Cardiac ventricle fibroblast (primary cell): ENCODE measurements around a stretch of chr9.

DNA sequence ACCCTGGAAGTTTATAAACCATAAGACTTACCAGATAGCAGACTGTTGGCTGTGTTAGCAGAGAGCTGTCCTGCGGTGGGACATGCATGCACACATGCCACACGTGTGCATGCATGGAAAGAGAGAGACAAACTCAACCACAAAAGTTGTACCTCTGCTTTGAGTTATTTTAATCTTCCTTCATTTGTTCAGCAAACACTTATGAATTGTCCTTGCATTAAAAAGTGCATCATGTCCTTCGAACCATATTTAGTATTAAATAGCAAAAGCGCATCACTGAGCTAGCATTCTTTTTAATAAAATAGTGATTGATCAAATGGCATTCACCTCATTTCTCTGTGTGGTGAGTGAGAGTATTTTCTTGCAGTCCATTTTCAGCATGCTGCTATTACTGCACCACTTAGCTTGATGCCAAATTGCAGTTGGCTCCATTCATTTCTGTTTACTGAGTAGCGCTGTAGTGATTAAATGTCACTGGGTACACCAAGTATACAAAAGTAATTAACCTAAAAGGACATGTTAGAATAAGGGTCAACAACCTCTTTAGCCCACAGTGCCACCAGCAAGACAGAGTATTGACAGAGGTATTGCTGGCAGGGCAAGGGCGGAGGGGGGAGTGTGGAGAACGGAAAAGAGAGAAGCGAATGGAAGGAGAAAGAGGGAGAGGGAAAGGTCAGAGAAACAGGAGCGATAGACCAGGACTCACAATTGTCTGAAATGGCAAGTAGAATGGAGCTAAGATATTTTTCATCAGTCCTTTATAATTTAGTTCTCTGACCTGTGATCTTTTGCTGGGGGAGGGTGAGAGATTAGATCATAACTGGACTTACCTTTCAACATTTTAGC lies 122.0 kb downstream of the TLE4 start:
- RAMPAGE, long total RNA: no peak

GRCh38 chr9:79858526-79858885 lies 286.7 kb downstream of the TLE4 start:
- RAMPAGE, long total RNA: no peak

GRCh38 chr9:80231786-80232337 lies 660.1 kb downstream of the TLE4 start:
- RAMPAGE, long total RNA: no peak

DNA sequence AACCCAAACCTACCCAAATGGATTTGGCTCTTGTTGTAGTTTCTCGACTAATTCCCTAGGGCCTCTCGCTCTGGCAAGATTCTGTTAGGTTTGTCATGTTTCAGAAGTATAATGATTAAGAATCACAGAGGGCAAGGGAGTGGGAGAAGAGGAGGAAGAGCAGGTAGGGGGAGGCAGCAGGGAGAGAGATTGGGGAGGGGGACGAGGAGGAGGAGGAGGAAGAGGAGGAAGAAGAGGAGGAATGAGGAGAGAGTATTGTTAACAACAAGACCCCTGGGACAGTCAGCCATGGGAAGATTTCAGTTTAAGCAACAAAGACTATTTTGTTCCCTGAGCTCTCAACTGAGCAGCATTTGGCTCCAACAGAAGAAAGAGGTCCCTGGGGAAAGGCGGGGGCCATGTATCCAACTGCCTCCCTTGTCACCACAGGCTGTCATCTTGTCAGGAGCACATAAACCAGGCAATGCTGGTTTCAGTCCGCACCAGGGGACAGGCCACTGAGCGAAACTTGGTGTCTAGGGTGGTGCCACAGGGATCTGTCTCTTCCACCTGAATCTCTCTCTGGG lies 316.1 kb downstream of the TLE1 start:
- RAMPAGE, long total RNA: no peak

DNA sequence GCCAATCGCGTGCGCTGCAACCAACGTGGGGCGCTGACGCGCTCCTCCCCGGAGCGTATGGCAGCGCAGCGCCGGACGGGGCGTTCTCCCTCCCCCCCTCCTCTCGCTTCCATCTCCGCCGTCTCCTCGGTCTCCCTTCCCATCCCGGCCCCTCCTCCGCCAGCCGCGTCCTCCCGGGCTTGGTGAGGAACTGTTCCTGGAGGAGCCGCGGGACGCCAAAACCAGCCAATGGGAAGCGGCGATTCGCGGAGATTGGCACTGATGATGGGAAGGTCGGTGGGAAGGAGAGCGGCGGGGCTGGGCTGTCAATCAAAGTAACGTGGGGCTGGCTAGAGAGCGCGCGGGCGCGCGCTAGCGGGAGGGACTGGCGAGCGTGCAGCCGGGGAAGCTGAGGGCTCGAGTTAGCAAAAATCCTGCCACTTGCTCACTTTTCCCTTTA lies 360 bp upstream of the TLE1 start:
- RAMPAGE, long total RNA: no peak

GRCh38 chr9:81879635-81879981 lies 48.6 kb upstream of the SPATA31D4 start:
- RAMPAGE, long total RNA: no peak

DNA sequence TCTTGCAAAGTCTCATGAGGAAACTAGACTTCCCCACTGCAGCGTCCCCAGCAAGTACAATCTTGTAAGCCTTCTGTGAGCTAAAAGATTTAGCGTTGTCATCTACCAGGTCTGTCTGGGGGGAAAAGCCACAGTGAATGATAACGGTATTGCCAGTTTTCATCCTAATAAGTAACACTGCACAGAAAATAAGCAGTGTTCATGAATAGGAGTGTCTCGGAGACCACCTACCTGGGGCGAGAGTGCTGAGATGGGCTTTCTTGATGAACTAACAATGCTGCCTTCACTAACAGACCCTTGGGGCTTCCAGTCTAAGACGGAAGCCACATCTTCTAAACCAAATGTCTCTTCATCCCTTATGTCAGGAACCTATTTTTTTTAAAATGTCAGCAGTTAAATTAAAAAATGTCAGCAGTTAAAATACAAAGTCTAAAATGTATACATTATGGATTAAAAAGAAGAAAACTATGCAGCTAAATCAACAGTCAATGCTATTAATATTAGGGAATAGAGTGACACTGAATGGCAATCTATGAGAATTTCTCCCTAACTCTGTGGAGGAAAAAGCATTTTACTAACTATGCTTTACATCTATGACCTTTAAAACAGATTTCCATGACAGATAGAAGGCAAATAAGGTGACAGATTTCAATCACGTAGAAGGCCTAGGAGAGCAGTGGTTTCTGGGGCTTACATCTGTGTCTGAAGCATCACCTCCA lies 62.6 kb downstream of the RASEF start:
- RAMPAGE, long total RNA: no peak

- RAMPAGE, long total RNA: no peak
These were observed 8.1 kb downstream of the RASEF start for GRCh38 chr9:83054724-83055388.

GRCh38 chr9:83060393-83060976 lies 2.5 kb downstream of the RASEF start:
- RAMPAGE, long total RNA: no peak

GRCh38 chr9:83469640-83470134 lies 68.5 kb downstream of the FRMD3 start:
- RAMPAGE, long total RNA: no peak

- RAMPAGE, long total RNA: no peak
These were observed 35.7 kb downstream of the UBQLN1 start for GRCh38 chr9:83671760-83672757.

GRCh38 chr9:84140413-84140884 lies 159.8 kb downstream of the RMI1 start:
- RAMPAGE, long total RNA: no peak

GRCh38 chr9:84670120-84671224 lies 943 bp downstream of the NTRK2 start:
- RAMPAGE, long total RNA: no peak

DNA sequence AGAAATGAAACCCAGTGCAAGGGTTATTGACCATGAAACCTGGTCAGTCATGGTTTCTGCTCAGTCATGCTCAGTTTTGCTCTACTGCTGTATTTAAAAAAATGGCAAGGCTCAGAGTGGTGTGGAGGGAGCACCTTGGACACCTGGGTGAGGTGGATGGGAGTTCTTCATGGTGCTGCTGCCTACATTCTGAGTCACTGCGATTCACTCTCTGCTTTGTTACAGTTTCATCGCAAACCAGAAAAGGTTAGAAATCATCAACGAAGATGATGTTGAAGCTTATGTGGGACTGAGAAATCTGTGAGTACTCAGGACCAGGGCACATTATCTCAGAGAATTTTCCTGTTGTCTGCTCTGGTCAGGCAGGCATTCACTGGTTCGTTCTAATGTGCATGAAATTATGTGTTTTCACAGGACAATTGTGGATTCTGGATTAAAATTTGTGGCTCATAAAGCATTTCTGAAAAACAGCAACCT lies 32.4 kb downstream of the NTRK2 start:
- RAMPAGE, long total RNA: no peak

- RAMPAGE, long total RNA: no peak
These were observed 377.0 kb downstream of the NTRK2 start for GRCh38 chr9:85046636-85046835.

- RAMPAGE, long total RNA: no peak
These were observed 213.2 kb downstream of the AGTPBP1 start for GRCh38 chr9:85528540-85528941.

- RAMPAGE, long total RNA: no peak
These were observed 1.4 kb upstream of the AGTPBP1 start for GRCh38 chr9:85743156-85743511.

DNA sequence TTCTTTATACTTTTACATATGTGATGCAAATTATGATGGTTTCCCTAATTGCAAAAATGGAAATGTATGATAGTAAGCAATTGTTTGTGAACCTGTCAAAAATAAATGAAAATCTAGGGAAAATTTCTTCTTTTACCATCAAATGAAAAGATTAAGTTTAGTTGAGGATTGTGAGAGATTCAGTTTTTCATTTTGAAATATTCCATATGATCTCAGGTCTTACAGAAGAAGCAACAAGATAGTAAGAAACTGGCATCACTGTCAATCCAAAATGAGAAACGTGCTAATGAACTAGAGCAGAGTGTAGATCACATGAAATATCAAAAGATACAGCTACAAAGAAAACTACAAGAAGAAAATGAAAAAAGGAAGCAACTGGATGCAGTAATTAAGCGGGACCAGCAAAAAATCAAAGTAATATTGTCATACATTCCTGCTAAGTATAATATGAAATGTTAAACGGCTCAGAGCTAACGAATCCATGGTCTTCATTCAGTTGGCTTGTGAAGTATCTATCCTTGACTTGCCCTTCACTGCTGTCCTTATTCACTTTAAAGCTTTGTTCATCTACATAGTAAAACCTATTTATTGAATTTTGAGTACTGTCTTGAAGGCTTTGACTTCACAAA lies 91.7 kb upstream of the NAA35 start:
- RAMPAGE, long total RNA: no peak

DNA sequence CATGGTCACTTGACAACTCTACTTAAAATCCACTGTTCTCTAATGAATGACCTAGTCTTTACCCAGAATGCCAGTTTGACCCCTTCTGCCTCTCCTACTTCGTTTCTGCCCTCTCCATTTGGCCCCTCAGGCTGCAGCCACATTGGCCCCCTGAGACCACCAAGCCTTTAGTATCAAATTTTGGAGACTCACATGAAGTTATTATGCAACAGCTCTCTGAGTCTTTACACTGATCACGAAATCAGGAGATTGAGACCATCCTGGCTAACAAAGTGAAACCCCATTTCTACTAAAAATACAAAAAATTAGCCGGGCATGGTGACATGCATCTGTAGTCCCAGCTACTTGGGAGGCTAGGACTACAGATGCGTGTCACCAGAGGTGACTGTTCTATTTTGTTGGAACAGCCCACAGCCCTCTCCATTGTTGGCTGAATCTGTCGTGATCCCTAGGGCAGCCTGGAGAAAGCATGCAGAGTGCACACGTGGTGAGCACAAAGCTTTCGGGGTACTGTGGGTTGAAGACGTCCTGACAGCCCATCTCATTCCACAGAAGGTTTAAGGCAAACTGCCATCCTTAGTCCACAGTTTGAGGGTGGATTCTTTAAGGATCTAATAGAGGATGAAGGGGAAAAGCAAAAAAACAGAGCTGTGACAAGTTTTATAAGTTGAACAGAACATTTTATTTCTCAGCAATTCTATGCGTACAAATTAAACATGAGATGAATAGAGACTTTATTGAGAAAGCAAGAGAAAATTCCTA lies 73.7 kb downstream of the GOLM1 start:
- RAMPAGE, long total RNA: no peak

DNA sequence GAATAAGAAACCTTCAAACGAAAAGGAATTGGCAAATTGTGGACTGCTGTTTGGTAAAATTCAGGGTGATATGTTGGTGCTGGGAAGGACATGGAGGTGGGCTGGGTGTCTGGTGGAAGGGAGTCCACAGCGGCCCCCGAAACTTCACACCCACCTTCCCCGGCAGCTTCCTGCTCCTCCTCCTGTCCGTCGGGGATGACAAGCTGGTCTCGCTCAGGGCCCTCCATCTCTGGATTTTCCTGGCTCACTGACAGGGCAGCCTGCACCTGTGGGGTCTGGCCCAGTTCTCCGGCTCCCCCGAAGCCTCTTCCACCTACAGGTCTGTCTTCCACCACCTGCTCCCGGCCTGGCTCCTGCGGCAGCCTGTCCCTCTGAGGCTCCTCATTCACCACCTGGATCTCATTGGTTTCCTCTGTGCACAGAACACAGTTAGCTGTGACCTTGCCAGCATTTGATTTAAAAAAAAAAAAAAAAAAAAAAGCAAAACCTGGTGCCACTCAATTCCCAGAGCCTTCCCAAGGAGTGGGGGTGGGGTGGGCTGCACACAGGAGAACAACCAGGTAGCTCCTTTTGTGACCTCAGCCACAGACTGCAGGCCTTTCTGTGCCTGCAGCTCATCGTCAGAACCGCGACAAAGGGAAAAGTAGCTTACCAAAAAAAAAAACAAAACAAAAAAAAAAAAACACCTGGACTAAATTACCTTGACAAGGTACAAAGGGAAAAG lies 64.0 kb downstream of the GOLM1 start:
- RAMPAGE, long total RNA: no peak